Paraaortic lymph node (tissue), 1 donor: ENCODE measurements around the genes TNP1 and PLCD4.

- PRO-cap, result no peak
These were observed 11.4 kb downstream of the IGFBP5 start for GRCh38 chr2:216683747-216684567.

- PRO-cap, result no peak
These were observed at the start of gene TNP1 for GRCh38 chr2:216859728-216860347. Gene TNP1, minus strand, starts transcription at chr2:216860064.

GRCh38 chr2:216871499-216871947 lies 11.7 kb upstream of the TNP1 start:
- PRO-cap, result no peak

DNA sequence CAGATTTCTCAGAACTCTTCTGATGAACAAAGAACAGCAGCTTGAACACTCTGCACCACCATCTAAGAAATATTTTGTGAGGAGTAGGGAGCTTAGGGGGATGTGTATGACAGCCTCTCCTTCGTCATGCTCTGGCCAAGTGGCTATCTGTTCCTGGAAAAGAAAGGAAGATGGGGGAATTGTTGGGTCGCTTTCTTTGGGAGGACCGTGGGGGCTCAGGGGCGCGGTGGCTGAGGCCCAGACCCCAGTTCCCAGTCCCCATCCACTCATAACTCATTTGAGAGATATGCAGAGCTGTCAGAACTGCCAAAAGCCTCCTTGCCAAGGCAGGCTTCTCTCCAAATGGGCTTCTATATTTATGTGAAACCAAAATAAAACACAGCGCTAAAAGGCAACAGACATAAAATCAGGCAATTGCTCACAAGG lies 114.7 kb upstream of the TNP1 start:
- PRO-cap, result no peak

DNA sequence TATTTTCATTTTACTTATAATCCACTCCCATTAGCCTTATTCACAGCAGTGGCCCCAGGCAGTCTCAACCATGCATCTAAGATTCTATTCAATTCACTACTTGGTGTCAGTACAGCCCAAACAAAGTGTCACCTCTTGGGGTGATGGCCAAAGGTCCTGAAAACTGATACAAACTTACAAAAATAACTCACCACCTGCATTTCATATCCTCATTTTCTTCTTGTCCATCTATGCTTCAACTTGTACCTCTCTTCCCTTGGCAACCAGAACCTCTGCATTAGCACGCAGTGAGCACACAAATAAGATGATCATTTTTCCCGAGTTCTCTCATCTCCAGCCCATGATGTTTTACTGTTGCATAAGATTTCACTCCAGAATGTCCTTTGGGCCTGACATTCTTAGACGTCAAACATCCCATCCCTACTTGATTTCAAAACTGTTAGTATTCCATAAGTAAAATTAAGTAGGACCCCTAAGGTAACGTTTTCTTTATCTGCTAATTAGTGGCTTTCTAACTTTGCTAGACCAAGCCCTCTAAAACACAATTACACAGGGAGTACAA lies 559.3 kb upstream of the TNP1 start:
- PRO-cap, result no peak

DNA sequence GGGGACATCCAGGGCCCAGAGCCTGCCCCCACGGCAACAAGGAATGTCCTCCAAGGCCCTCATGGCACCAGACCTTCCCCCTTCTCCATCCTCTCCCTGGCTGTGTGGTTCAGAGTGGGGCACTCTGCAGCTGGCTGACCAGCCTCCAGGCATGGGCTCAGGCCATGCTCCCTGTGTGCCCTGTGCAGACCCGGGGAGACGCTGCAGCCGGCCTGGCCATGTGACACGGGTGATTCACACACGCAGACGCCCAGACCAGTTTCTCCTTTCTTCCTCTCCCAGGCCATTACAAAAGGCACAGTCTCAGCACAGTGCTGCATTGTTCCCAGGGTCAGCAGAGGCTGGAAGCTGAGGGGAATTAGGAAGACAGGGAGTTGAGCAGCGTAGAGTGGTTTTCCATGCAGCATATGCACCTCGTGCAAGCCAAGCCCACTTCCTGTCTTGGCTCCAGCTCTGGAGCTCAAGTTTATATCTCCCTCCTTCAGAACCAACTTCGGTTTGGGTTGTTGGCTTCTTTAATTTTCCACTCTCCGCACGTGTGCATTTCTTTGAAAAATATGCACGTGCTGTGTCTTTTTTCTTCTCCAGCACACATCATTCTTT lies 288.5 kb downstream of the TNS1 start:
- PRO-cap, result no peak

- PRO-cap, result unidirectional peak, plus-strand start at chr2:217736150
These were observed 266.8 kb downstream of the TNS1 start for GRCh38 chr2:217735922-217736434.

DNA sequence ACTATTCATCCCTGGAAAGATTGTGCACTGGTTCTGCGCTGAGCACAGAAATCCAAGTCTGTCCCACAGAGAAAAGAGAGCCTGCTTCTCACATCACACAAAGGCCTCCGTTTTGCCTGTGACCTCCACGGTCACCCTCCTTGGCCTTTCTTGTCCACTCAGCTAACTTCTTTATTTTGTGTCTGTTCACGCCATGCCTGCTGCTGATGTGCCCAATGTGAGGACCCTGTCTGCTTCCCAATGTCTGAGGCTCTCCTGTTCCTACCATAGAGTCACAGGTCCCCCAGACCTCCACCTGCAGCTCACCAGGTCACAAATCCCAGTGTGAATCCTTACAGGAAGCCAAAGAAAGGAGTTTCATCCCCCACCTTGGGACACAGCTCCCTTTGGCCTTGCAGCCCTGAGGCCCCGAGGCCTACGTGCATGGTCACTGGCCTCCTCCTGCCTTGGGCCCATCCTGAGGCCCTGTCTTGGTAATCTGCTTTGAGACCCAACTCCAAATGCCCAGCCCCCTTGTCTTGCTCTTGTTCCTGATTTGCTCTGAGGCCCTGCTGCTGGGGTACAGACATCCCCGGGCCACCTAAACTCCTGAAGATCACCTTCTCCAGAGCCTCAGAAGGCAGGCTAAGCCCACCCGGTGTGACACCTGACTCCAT lies 255.0 kb downstream of the TNS1 start:
- PRO-cap, result no peak

DNA sequence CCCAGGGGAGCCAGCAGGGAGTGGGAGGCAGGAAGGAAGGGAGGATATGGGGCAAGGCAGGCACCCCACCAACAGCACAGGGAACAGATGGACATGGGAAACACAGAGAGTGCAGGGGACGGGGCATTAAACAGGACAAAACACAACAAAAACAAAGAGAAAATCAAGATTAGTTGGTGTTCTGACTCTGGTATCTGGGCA lies 161.6 kb downstream of the TNS1 start:
- PRO-cap, result no peak

- PRO-cap, result no peak
These were observed 156.4 kb downstream of the TNS1 start for GRCh38 chr2:217846200-217846942.

DNA sequence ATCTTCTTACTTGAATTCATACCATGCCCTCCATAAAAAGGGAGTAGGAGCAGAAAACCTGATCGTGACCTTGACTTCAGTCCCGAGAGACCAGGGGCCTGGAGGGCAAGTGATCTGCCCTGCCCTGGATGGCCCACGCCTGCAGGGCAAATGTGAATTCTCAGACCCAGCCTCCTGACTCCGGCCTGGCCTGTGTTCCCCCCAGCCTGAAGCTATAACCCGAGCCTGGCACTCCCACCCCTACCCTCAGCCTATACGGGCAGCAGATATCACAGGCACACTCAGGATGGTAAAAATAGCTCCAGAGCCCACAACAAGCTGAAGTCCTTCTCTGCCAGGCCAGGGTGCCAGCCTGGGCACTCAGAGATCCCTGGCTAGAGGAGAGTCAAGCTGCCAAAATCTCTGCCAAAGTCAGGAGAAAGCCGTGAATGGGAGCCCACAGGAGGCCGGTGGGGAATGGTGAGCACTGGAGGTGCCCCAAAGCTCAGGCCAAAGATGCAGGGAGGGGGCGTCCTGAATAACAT lies 145.2 kb downstream of the TNS1 start:
- PRO-cap, result no peak

GRCh38 chr2:217869167-217869640 lies 133.6 kb downstream of the TNS1 start:
- PRO-cap, result no peak

DNA sequence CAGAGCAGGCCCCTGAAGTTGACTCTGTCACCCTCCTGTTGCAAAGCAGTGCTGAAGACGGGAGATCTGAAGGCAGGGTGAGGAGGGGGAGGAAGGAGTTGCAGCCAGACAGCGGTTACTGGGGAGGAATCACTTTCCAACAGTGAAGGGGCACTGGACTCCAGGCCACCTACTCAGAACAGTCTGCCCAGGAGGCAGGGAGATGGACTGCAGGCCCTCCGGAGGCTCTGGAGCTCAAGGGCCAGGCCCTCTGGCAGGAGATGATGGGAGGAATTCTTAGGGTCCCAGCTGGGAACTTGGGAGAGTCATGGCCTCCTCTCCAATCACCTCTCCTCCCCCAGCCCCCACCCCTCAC lies 67.7 kb downstream of the TNS1 start:
- PRO-cap, result no peak

GRCh38 chr2:217940778-217941979 lies 61.6 kb downstream of the TNS1 start:
- PRO-cap, result unidirectional peak, minus-strand start at chr2:217941605

GRCh38 chr2:217944450-217944908 lies 58.3 kb downstream of the TNS1 start:
- PRO-cap, result no peak

DNA sequence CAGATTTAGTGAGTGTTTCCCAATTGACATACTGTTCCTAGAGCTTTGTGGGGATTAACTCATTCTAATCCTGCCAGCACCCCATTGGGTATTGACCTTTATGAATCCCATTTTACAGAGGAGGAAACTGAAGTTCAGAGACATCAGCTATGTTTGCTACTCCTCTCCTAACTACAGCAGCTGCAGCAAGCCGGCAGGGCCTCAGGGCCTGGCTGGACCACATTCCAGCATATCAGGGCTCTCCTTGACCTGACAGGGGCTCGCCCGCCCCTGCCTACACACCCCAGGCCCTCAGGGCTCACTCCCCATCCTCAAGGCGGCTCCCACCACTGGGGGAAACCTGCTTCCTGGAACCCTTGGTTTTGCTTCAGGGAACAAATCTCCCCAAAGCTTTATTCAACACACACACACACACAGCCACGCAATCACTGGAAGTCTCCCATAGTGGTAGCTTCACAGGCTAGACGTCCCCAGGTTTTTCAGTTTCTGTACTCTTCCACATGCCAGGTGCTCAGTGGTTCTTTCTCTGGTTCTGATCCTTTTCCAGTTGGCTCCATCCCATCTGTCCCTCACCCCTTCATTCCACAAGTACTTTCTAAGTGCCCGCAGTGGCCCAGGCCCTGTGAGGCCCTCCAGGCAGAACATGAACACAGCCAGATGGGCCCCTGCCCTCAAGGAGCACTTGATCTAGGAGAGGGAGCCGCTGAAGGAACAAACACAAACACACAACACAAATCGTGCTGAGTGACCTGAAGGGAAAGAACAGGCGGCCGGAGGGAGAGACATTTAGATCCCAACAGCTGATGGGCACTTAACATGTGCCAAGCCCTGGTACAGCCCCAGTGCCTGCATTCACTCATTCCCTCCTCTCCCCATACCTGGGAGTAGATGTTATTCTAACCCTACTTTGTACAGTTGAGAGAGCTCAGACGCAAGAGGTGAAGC lies 51.2 kb downstream of the TNS1 start:
- PRO-cap, result no peak

DNA sequence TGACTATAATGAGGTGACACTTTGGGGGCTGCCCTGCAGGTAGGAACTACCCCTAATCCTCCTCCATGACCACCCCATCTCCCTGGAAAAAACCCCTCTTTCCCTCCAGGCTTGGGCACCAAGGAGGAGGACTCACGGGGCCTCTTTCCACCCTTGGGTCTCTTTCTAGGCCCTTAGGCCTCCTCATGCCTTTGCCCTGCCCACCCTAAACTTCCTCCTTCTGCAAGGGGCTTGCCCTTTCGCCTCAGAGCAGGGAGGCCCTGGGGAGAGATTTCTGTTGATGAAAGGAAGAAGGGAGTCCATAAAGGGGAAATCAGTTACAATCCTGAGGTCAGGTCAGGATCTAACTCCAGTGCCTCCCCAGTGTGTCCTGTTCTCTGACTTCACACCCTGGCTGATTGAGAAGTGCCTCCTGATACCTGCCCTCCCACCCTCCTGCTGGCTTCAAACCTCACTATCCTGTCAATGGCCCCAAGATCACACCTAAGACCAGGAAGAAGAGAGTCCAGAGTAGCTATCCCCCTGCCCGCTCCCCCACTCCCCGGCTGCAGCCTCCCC lies 16.7 kb upstream of the TNS1 start:
- PRO-cap, result no peak

GRCh38 chr2:218128881-218129483 lies 3.2 kb downstream of the CXCR2 start:
- PRO-cap, result no peak

DNA sequence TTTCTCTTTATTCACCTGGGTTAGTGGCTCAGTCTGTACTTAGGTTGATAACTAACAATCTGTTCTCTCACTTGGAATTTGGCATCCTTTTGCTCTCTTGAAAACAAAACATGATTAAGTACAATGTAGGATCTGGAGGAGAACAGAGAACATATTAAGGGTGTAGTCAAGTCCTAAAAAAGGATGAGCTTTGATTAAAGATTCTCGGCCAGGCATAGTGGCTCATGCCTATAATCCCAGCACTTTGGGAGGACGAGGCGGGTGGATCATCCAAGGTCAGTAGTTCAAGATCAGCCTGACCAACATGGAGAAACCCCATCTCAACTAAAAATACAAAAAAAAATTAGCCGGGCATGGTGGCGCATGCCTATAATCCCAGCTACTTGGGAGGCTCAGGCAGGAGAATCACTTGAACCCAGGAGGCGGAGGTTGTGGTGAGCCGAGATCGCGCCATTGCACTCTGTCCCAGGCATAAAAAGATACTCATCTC lies 16.7 kb downstream of the ARPC2 start:
- PRO-cap, result no peak

GRCh38 chr2:218607282-218608273 lies at the start of gene PLCD4:
Gene PLCD4, plus strand, starts transcription at chr2:218607899.
- PRO-cap, result no peak